Neutrophil (primary cell): ENCODE results near the genes SPDYE21 and CALN1.

DNA sequence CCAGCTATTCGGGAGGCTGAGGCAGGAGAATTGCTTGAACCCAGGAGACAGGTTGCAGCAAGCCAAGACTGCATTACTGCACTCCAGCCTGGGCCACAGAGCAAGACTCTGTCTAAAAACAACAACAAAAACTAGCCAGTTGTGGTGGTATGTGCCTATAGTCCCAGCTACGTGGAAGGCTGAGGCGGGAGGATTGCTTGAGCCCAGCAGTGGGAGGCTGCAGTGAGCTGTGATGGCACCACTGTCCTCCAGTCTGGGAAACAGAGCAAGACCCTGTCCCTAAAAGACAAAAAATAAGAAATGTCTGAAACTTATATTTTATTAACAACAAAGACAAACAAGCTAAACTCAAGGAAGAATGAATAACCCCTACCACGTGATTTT lies 18.1 kb downstream of the ASL start:
- PRO-cap, result no peak

- PRO-cap, result no peak
Measured at GRCh38 chr7:66095171-66095554, 19.5 kb upstream of the CRCP start.

GRCh38 chr7:66125752-66127016 lies 11.5 kb downstream of the CRCP start:
- PRO-cap, result no peak

DNA sequence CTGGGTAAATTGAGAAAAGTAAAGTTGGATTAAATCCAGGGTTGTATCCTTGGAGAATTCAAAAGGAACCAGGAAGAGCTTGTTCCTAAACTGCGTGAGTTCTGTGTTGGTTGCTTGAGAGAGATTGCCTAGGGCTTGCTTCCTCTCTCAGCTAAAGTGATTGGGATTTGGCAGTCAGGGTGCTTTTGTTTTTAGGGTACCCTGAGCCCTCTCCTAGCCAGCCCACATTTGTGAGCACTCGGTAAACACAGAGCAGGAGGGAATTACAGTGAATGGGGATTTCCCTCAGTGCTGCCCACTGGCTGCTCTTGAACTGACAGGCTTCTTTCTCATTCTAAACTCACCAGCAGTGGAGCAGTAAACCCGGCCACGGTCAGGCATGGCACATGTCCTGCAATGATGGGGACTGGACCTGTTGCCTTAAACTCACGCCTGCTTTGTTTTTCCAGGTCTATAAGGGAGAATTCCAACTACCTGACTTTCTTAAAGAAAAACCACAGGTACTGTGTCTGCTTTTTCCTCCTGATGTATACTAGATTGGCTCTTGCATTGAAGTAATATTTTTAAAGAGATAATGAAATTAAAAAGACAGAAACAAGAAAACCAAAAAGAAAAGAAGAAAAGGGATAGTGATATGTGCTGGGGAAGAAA lies 147.0 kb downstream of the TPST1 start:
- PRO-cap, result no peak

GRCh38 chr7:66773011-66773276 lies 32.4 kb downstream of the RABGEF1 start:
- PRO-cap, result no peak

DNA sequence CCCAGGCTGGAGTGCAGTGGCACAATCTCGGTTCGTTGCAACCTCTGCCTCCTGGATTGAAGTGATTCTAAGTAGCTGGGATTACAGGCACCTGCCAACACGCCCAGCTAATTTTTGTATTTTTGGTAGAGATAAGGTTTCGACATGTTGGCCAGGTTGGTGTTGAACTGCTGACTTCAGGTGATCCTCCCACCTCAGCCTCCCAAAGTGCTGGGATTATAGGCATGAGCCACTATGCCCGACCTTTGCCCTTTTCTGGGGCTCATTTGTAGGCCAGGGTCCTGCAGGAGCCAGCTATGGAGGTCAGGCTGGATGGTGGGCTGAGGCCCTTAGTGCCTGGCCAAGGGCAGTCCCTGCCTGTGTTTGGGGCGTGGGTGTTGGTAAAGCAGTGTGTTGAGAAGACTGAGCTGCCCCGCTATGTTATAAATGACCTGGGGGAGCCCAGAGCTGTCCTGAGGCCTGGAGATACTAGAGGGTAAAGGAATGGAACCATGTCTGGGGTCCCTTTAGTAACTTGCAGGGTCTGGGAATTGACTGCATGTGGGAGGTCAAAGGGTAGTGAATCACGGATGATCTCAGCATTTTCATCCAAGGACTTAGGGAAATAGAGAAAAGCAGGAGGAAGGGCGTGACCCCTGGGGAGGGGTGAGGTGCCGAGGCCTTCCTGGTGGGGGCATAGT lies 31.2 kb downstream of the TMEM248 start:
- PRO-cap, result no peak

DNA sequence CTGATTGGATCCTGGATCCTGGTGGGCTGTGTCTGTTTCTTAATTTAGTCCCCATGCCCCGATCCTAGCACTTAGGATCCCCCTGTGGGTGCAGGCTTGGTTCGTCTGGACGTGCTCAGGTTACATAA lies 20.1 kb downstream of the SBDS start:
- PRO-cap, result no peak

GRCh38 chr7:66992566-66992870 lies 2.9 kb downstream of the SBDS start:
- PRO-cap, result no peak

DNA sequence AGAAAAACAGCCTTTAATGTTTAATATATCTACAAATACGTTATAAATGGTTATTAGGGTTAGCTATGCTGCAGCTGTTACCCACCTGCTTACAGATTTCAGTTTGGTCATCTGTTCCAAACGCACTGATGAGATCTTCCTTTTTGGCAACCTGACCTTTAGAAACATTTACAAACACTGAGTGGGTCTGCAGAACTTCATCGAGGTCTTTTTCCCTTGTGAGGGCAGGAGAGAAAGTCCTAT lies 1.3 kb downstream of the SBDS start:
- PRO-cap, result no peak

DNA sequence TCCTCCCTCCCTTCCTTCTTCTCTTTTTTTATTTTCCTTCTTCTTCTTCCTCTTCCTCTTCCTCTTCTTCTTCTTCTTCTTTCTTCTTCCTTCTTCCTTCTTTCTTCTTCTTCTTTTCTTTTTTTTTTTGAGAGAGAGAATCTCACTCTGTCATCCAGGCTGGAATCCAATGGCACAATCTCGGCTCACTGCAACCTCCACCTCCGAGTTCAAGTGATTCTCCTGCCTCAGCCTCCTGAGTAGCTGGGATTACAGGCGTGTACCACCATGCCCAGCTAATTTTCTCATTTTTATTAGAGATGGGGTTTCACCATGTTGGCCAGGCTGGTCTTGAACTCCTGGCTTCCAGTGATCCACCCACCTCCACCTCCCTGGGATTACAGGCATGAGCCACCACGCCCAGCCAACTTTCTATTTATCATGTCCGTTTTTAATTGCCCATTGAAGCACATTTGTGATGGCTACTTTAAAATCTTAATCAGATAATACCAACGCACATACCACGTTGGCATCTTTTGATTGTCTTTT lies 72.2 kb upstream of the SPDYE21 start:
- PRO-cap, result no peak

- PRO-cap, result no peak
Measured at GRCh38 chr7:67276523-67277112, at the start of gene SPDYE21. Gene SPDYE21, plus strand, starts transcription at chr7:67276941.

GRCh38 chr7:67738718-67739345 lies 462.1 kb downstream of the SPDYE21 start:
- PRO-cap, result no peak

DNA sequence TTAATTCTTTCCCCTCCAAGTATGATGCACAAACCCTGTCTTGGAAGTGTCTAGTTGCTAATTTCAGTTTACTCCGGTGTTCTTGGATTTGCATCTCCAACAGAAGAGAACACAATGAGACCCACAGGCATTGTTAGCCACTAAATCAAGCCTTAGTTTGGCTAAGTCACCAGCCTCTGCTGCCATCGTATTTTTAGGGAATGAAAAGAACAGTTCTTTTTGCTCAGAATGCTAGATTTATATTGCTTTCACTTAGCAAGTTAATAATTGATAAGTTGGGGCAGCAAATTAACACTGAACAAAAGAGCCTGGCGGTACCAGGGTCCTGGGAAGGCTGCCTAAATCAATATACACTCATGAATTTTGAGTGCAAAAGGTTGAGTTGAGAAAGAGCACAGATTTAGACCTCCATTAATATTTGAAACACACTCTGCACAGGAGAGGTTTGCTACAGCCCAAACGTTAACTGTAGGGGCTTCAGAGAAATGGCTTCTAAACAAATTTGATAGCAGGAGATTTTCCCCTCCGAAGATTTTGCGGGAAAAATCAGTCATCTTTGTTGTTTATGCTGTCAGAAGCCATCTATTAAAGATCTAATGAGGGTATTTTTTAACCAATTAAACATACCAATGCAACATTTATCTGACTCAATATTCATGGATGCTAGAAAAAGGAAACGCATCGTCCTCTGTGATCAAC lies 487.6 kb downstream of the SPDYE21 start:
- PRO-cap, result no peak

GRCh38 chr7:68820711-68821033 lies 777.6 kb upstream of the AUTS2 start:
- PRO-cap, result no peak

DNA sequence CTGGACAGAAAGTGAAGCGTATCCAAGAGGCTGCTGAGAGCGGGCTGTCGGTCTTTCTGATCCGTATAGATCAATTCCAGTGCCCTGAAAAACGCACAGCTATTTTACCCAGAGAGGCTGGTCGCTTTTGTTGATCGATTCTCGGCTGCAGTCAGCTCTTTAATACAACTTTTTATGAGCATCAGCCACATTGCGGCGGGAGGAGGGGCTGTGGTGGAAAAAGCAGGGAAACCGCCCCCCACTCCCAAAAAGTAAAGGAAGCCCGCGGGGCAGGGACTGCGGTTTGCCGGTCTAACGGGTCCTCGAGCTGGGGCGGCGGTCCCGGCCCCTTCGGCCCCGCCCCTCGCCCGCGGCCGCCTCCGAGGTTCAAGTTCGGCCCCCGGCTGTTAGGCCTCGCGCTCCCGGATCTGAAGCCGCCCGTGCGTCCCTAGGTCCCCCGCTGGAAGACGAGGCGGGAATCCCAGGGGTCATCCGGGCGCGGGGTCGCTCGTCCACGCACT lies 1.1 kb upstream of the AUTS2 start:
- PRO-cap, result no peak

DNA sequence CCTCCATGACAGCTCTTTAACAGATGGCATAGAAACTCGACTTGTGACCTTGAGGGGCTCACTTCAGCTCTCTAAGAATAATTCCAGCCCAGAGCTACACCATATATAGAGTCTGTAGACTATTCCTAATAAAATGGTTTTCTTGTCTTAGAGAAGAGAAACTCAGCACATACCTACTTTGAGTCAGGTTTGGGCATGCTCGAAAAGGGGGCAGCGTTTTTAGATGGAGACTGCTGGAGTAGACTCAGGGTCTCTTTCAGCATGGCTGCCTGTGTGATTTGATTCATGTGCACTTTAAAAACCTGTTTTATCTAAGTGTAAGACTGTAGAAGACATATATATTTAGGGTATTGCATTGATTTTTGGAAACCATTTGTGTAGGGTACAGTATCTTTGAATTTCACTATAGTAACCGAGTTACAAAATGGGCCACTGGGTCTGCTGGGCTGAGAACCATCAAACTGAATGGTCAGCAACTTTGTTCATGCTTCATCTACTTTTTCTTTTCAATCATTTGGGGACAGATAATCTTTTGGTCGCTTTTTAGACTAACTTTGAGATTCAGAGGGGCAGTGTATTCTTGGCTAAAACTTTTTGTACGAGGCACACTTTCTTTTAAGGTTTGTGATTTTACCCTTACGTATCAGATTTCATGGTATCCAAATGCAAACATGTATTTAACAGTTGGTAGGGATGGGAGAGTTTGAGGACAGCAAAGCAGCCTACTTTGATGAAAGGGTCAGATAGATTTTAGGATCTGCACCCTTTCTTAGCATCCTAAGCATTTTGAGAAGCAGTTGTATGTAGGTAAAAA lies 346.1 kb downstream of the AUTS2 start:
- PRO-cap, result no peak

DNA sequence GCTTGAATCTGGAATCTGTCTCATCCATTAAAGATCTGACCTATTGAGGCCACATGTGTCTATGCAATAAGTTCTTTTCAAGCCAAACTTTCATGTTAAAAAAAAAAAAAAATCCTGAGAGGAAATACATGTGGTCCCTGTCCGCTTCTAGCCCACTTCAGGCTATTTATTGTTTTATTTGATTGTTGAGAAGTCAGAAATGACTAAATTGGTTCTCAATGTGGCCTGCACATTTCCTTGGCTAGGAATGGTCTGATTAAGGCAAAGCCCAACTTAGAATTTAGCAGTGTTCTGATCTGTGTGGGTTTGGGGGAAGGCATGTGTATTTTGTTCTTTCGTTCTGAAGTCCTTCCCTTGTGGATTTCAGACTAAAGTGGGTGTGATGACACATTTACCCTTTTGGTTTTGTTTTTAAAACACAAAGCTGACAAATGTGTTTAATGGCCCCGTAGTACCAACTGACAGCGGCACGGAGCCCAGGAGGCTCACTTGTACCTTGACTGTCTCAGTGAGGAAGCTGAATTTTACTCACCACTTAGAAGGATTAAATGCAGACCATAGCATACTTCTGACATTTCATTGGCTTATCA lies 452.3 kb upstream of the GALNT17 start:
- PRO-cap, result no peak

- PRO-cap, result no peak
Measured at GRCh38 chr7:70729370-70730101, 402.4 kb upstream of the GALNT17 start.

DNA sequence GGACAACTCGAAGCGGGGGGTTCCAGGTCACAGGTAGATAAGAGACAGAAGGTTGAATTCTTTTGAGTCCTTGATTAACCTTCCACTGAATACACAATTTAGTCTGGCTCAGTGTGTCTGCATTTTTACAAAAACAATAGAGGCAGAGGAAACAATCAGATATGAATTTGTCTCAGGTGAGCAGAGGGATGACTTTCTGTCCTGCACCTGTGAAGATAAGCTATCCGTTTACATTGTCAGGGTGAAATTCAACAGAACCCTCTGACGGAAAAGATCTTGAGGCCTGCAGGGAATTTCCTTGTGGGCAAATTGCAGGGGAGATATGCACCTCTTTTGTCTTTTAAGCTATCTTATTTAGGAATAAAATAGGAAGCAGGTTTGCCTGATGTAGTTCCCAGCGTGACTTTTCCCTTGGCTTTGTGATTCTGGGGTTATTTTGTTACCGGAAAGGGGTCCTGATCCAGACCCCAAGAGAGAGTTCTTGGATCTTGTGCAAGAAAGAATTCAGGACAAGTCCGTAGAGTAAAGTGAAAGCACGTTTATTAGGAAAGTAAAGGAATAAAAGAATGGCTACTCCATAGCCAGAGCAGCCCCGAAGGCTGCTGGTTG lies 325.1 kb downstream of the GALNT17 start:
- PRO-cap, result no peak

- PRO-cap, result no peak
Measured at GRCh38 chr7:72412063-72412685, at the start of gene CALN1. Gene CALN1, minus strand, starts transcription at chr7:72412338.